PC-3 (cell line): ENCODE results near the gene TCTN1.

GRCh38 chr12:110613757-110614829 is at the start of gene TCTN1:
TCTN1 (plus strand) TSS chr12:110614129.
- RAMPAGE, long total RNA = no peak

- RAMPAGE, long total RNA = no peak
Measured at GRCh38 chr12:110661211-110662053, 27.5 kb downstream of the HVCN1 start.

- RAMPAGE, long total RNA = no peak
Measured at GRCh38 chr12:110782154-110782430, 39.4 kb upstream of the PPP1CC start.

DNA sequence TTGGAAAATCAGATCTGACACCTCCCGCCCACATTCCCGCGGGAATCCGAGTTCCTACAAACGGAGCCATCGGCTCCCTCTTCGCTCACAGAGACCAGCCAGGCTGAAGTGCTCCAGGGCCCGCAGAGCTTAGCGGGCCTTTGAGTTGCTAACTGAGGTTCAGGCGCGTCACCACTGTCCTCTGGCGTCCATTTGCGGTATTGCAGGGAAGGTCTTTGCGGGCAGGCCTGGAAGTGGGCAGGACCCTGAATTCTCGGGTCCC is 32.4 kb downstream of the MYL2 start:
- RAMPAGE, long total RNA = no peak

- RAMPAGE, long total RNA = no peak
Measured at GRCh38 chr12:110928690-110928878, 8.2 kb upstream of the MYL2 start.

DNA sequence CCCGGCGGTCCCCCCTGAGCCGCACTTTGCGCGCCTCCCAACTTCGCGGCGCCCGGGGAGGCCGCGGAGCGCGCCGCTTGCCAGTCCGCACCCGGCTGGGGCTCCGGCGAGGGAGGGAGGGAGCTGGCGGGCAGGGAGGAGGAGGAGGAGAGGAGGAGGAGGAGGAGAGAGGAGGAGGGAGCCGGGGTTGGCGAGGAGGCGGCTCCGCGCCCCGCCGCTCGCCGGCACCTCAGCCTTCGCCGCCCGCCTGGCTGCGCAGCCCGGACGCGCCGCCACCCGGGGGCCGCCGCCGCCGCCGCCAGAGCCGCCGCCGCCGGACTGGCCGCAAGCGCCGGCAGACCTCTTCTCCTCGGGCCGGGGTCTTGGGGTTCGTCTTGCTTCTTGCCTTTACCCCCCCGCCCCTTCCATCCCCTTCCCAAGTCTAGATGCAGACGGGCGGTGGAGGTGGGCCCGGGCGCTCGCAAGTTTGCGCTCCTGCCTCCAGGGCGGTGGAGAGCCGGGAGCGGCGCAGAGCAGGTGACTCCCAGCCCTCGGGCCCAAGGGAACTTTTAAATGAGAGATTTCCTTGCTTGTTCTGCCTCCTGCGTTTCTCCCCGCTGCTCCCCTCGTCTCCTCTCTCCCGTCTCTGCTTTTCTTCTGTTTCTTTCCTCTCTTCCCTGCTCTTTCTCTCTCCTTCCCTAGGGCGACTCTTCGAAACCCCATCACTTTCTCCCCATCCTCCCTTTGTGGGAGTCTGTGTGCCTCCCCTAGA is 789 bp downstream of the CUX2 start:
- RAMPAGE, long total RNA = no peak

DNA sequence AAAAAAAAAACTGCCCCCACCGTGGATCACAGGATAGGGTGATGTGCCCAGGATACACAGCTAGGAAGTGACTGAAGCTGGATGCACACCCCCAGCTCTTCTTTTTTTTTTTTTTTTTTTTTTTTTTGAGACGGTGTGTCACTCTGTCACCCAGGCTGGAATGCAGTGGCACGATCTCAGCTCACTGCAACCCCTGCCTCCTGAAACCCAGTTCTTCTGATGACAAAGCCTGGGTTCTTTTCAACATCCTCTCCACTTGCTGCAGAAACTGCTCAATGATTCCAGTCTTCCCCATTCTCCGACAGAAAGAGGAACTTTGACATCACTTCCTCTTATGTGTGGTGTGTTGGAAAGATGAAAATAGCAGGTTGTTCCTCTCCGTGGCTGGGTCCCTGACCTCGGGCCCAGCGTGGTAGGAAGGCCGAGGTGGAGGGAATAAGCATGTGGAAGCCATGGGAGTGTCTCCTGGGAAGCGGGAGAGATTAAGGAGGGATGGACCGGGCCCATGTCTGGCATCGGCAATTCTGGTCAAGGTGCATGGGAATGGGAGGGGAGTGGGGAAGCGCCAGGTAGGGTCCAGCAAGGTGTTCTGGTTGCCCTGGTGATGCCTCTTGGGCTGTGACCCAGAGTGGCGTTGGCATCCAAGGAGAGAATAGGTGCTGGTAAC is 136.6 kb downstream of the CUX2 start:
- RAMPAGE, long total RNA = no peak

GRCh38 chr12:111314835-111315414 is 54.0 kb downstream of the PHETA1 start:
- RAMPAGE, long total RNA = no peak

DNA sequence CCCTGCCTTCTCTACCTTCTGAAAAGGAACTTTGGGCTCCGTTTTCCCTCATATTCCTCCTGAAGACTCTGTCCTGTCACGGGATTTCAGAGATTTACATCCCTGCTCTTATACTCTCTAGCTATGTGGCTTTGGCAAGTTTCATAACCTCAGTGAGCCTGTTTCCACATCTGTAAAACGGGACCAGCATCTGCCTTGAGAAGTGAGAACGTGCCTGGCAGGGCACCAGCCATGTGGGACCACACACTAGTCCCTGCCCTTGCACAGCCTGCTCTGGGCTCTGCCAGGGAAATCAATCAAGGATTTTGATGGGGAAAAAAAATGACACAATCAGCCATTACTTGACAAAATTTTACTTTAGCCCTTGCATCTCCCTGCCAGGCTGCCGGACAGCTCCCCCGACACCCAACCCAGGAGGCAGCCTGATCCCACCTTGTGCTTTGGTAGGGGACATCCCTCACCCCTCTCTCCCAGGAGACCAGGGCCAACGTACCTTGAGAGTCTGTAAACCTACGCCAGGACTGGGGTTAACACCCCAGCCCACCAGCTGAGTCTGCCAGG is 8.5 kb downstream of the PHETA1 start:
- RAMPAGE, long total RNA = no peak

DNA sequence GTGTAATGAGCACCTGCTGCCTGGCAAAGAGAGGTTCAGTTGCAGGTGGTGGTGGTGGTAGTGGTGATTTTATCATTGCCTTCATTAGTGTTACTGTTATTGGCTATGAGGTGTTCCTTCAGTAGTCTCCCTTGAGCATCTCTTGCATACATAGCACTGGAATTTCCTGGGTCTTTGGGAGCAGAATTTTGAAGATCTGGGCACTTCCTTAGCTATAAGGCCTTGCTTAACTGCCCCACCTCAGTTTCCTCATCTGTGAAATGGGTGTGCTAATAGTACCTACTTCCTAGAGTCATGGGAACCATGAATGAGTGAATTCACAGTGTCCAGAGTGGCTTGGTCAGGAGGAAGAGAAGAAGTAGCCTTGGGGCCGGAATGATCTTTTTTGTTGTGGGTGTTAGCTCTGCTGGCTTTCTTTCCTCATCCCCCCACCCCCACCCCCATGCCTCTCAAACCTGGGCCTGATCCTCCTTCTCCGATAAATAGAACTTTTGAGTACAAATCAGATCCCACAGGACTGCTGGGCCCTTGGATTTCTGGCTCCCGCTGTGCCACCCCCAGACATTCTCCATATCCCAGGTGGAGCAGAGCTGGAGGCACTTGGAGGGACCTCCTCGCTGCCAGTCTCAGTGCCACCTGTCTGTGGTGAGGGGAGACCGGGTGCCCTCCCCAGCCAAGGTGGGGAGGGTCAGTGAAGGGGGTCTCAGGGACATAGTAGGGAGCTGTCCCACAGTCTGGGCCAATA is 2.4 kb downstream of the SH2B3 start:
- RAMPAGE, long total RNA = no peak

DNA sequence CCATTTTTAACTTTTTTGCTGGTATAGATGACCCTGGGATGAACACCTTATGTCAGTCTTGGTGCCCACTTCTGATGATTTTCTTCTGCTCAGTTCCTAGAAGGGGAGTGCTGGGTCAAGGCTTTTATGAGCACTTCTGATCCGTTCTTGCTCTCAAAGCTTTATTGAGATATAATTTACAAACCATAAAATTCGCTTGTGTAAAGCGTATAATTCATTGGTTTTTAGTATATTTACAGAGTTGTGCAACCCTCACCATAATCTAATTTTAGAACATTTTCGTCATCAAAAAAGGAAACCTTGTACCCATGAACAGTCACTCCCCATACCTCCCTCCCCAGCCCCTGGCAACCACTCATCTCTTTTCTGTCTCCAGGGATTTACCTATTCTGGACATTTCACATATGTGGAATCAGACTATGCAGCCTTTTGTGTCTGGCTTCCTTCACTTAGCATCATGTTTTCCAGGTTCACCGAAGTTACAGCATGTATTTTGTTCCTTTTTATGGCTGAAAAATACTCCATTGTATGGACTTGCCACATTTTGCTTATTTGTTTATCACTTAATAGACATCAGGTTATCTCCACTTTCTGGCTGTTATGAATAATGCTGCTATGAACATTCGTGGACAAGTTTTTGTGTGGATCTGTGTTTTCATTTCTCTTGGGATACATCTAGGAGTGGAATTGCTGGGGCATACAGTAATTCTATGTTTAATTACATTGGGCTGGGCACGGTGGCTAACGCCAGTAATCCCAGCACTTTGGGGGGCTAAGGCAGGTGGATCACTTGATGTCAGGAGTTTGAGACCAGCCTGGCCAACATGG is 26.8 kb downstream of the SH2B3 start:
- RAMPAGE, long total RNA = no peak

DNA sequence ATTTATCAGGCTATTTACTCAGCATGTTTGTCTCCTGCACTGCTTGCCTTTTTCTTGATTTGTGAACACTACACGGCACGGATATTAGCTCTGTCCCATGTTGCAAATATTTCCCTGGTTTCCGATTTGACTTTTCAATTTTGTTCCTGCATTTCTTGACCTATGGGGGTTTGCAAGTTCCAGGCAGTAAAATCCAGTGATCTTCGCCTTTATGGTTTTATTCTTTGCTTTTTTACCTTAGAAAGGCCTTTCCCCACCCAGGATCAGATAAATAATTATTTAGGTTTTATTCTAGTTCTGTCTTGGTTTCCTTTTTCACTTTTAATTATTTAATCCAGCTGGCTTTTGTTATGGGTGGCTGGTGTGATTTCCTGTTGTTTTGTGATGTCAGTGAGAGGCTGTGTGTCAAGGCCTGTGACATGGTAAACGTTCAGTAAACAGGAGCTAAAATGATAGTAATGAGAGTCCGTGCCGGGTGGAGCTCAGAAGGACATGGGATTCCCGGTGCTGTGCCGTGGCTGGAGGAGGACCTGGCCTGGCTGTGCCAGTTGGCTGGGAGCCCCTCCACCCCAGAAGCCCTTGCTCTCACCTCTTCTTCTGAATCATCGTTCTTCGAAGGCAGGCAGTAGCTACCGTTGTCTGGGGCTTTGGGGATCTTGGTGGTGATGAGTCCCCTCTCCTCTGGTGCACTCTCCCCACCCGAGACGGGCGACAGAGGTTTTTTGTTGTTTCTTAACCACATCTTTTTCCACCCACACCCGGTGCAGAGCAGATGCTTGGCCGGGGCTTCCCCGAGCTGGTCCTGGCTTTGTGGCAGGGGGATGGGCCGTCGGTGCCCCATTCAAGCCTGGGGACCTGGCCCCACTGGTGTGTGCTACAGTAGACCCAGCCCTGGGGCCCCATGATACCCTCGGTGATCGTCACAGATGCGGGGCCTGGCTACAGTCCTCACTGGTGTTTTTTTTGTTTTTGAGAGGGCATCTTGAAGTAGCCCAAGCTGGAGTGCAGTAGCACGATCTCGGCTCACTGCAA is 29.0 kb downstream of the SH2B3 start:
- RAMPAGE, long total RNA = no peak

- RAMPAGE, long total RNA = no peak
Measured at GRCh38 chr12:111470180-111471217, 64.8 kb downstream of the SH2B3 start.

DNA sequence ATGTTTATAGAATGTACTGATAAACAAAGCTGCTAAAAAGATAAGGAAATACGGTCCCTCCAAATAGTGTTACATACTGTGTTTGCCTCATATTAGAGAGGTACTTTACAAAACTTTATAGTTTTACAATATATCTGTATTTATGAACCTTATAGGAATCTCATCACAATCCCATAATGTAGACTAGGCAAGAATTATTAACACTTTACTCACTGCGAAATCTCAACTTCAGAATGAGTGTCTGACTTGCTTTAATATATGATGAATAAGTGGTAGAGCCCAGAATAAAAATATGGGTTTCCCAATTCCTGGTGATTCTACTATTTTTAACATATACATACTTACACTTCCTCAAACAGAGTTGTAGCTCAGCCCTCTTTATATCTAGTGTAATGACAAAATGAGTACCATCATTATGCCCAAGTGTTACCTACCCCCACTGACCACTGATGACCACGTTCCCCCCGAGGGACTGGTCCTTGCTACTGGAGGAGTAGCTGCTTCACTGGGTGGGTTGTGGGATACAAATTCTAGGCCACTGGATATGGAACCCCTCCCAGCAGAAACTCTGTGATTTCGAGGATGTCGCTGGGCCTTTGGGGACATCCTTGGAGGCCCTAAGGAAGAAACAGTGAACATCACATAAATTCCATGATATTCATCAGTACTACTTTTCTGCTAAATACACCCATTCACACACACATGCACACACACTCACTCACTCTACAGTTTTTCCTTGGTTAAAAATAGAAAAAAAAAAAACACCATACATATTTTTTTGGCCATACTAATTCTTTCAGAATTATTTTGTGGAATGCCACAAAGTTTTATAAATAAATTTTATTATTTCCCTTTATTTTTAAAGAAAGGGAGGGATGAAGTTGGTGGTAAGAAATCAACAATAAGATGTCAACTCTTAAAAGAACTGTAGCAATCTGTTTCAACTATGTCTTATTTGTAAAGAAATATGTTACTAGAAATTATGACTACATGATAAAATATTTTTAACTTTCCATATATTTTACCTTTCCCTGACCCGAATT is 85.9 kb downstream of the ATXN2 start:
- RAMPAGE, long total RNA = no peak

DNA sequence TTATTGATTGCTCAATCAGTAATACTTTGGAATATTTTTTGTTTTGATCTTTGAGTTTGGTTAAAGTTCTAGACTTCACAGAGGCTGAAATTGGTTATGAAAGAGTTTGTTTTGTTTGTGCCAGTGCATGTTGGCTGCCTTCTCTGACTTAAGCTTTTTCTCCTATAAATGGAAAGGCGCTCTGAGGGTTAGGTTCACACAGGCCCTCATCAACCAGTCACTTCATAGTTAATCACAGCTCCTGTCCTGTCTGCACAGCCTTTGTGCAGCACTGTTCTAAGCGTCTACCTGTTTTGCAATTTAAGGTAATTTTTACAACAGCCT is 973 bp downstream of the ALDH2 start:
- RAMPAGE, long total RNA = no peak

GRCh38 chr12:112116162-112116943 is 7.8 kb upstream of the NAA25 start:
- RAMPAGE, long total RNA = no peak

DNA sequence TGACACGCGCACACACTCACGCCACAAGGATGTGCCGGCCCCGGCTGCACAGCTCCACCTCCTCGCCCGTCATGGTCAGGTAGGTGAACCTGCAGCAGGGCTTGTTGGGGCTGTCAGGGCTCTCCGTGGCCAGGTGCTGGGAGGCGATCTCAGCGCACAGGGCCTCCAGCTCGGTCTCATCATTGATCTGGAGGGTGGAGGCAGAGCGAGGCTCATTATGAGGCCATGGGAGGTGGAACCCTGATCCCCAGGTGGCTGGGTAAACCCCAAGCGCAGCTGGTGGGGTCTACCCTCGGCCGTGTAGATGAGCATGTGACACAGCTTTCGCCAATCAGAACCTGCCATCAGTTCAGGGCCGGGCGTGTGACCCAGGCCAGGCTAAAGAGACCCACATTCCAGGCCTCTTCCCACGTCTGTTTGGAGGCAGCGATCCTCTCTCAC is 38.7 kb downstream of the TRAFD1 start:
- RAMPAGE, long total RNA = no peak

DNA sequence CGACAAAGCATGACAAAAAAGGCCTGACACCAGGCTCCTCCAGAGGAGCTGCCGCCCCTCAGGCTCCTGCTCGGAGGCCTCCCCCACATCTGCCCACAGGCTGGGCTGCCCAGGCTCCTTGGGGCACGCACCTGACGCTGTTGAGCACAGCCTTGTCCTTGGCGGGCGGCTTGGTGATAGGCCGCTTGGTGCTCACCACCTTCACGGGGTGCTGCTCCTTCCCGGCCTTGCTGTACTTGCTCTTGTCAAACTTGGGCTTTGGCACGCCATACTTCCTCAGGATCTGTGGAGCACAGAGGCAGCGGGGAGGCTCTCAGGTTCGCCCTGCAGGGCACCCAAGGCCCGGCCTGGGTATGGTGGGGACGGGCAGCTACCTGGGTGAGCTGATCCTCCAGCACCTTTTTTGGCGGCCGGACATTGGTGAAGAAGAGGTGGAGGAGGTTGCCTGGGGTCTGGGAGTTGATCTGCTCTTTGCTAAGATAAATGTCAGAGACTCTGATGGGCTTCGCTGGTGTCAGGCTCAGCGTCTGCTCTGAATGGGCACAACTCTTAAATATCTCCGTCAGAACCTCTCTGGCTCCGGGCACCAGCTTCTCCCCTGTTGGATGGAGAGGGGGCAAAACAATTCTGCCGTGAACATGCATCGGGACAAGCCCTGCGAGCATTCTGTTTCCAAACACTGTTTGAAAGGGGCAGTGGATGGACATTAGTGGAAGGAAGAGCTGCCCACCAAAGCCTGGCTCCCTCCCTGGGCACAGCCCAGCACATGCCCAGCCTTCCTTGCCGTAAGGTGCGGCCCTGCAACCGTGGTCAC is 53.6 kb downstream of the TRAFD1 start:
- RAMPAGE, long total RNA = no peak

DNA sequence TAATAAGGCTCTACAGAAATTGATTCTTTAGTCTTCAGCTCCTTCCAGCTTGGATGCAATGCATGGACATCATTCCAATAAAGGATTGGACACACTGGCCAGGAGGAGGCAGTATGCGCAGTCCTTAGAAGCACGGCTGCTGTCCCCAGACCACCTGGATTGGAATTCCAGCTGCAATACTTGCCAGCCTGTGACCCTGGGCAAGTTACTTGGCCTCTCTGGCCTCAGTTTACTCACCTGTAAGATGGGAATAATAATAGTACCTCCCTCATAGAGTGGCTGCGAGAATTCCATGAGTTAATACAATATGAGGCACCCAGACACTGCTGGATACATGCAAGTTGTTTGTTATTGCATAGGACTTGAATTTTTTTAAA is 12.1 kb downstream of the RPH3A start:
- RAMPAGE, long total RNA = no peak

DNA sequence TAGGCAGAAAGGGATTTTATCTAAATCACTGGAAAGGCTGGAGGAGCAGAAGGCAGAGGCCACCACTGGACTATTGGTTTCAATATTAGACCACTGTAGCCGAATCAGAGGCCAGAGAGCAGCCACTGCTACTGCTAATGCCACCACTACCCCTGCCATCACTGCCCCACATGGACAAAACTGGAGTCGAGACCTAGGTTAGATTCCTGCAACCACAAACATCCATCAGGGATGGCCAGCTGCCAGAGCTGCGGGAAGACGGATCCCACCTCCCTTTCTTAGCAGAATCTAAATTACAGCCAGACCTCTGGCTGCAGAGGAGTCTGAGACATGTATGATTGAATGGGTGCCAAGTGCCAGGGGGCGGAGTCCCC is 7.2 kb upstream of the OAS2 start:
- RAMPAGE, long total RNA = no peak